PC-3 (cell line): ENCODE measurements around a stretch of chr12.

DNA sequence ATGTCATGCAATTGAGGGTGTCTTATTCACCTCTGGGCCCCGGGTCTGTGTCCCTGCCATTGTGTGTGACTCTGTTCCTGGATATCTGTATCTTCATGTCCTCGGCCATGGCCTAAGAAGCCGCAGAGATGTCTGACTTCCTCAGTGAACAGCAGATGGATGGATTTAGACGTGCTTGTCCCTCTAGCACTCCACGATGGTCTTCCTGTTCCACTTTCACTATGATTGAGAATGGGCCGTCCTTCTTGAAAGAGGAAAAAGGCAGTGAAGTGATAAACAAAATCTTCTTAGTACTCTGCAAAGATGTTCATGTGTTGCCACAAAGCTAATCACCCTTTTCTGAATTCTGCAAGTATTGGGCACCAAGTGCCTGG, 217.4 kb downstream of the SLC41A2 start:
- RAMPAGE, long total RNA: no peak

GRCh38 chr12:104784690-104785019, 173.4 kb downstream of the SLC41A2 start:
- RAMPAGE, long total RNA: no peak

DNA sequence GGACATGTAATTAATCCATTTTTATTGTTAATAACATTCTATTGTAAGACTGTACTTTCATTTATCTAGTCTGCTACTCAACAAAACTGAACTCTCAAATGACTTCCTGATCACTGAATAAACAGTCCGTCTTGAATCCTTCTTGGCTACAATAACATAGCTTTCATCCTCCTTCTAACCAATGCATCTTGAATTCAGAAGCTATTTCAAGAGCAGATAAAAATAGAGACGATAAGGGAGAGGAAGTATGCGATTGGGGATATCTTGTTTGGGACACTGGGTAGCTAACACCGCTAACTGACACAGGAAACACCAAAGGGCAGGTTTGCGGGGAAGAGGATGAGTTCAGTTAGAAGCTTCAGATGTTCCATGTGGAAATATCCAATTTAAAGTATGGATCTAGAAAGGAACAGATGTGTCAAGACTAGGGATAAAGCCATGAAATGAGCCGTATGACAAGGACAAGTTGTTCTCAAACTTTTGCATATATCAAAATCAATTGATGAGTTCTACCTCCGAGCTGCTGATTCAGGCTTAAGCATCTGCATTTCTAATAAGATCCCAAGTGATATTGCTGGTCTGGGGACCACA, 102.4 kb downstream of the SLC41A2 start:
- RAMPAGE, long total RNA: no peak

- RAMPAGE, long total RNA: no peak
Measured at GRCh38 chr12:104858560-104858959, 99.5 kb downstream of the SLC41A2 start.

DNA sequence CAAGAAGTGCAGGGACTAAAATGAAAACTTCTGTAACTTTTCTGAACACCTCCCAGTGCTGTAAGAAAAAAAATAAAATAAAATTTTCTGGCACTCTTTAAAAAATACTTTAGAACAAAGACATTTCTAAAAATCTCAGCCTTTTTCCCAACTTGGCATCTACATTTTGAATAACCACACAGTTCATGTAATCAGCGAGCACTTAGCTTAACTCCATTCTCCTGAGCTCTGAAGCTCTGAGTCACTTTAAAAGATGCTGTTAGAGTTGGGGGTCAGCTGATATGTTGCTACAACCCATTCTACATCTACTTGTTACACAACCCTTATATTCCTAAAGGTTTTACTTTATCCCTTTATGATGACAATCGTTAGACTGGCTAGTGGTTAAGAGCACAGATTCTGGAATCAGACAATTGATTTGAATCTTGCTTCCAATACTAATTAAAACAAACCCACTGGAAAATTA, 48.4 kb downstream of the SLC41A2 start:
- RAMPAGE, long total RNA: no peak

GRCh38 chr12:104944227-104944854, 13.7 kb downstream of the SLC41A2 start:
- RAMPAGE, long total RNA: no peak

DNA sequence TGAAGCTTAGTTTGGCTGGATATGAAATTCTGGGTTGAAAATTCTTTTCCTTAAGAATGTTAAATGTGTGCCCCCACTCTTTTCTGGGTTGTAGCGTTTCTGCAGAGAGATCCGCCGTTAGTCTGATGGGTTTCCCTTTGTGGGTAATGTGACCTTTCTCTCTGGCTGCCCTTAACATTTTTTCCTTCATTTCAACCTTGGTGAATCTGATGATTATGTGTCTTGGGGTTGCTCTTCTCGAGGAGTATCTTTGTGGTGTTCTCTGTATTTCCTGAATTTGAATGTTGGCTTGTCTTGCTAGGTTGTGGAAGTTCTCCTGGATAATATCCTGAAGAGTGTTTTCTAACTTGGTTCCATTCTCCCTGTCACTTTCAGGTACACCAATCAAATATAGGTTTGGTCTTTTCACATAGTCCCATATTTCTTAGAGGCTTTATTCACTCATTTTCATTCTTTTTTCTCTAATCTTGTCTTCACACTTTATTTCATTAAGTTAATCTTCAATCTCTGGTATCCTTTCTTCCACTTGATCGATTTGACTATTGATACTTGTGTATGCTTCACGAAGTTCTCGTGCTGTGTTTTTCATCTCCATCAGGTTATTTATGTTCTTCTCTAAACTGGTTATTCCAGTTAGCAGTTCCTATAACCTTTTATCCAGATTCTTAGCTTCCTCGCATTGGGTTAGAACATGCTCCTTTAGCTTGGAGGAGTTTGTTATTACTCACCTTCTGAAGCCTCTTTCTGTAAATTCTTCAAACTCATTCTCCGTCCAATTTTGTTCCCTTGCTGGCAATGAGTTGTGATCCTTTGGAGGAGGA, 52.3 kb downstream of the APPL2 start:
- RAMPAGE, long total RNA: no peak

DNA sequence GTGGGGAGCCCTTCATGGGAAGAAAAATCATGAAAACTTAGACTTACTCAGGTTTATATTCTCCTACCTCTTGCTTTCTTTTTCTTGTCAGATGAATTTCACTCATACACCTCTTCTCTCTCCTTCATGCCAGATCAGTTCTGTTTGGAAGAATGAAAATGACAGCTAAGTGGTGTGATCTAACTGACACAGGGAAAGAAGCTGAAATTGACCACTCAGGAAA, 3.7 kb upstream of the C12orf75 start:
- RAMPAGE, long total RNA: no peak

GRCh38 chr12:105445477-105445959, 115.0 kb downstream of the C12orf75 start:
- RAMPAGE, long total RNA: no peak

DNA sequence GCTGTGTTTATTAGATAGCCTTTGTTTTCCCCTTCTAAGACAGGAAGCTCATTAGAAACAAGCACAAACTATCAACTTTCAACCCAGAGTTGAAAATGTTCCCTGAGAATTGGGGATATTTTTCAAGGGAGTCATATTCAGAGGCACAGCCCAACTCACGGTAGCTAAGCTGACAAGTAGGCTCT, 155.1 kb downstream of the C12orf75 start:
- RAMPAGE, long total RNA: no peak

GRCh38 chr12:105628083-105628663, 297.7 kb downstream of the C12orf75 start:
- RAMPAGE, long total RNA: no peak

- RAMPAGE, long total RNA: no peak
Measured at GRCh38 chr12:106121925-106122371, 16.8 kb downstream of the NUAK1 start.

GRCh38 chr12:106136238-106137074, 2.3 kb downstream of the NUAK1 start:
- RAMPAGE, long total RNA: no peak

DNA sequence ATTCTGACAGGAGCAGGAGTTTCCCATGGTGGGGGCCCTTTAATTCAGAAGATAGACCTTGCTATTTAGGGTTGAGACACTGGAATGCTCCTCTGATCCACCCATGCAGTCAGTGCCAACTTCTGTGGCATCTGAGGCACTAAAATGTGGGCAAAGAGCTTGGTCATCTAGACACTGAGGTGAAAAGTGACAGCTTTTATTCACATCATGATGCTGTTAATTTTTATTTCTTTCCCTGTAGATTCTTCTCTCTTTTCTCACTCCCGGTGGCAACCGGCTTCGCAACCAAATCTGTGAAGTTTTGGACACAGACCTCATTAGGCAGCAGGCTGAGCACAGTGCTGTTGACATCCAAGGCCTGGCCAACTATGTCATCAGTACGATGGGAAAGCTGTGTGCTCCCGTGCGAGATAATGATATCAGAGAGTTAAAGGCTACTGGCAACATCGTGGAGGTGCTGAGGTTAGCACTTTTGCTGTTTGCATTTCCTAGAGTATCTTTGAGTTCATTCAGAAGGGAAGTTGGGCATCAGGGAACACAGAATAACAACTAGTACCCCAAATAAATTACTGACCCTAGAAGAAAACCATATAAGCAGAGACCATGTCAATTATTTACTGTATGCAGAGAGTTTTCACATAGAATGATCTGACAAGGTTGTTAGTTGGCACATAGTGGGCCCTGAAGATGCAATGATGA, 18.9 kb downstream of the TCP11L2 start:
- RAMPAGE, long total RNA: no peak

- RAMPAGE, long total RNA: no peak
Measured at GRCh38 chr12:106477785-106478017, 105.1 kb upstream of the RFX4 start.

- RAMPAGE, long total RNA: no peak
Measured at GRCh38 chr12:106493539-106494070, 89.2 kb upstream of the RFX4 start.

GRCh38 chr12:106585800-106586358, 3.1 kb downstream of the RFX4 start:
- RAMPAGE, long total RNA: no peak

DNA sequence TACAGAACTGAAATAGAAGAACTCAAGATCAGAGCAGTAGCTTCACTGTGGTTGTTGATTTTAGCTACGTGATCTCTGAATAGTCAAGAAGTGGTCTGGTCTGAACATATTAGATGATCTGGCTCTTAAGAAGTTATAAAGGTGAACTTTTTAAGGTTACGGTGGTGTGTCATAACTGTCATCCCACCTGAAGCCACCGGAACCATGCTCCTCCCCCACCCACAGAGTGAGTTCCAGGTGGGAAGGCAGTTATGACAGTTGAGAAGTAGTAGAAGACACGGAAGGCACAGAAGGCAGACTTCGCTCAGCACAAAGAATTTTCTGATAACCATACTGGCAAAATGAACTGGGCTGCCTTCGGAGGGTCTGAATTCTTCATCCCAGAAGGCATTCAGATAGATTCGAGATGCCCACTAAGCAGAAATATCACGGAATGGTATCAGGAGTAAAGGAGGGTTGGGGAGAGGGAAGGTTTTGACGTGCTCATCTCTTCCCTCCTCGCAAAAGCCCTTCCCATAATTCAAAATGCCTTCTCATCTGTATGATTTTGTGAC, 89.9 kb upstream of the RIC8B start:
- RAMPAGE, long total RNA: no peak

DNA sequence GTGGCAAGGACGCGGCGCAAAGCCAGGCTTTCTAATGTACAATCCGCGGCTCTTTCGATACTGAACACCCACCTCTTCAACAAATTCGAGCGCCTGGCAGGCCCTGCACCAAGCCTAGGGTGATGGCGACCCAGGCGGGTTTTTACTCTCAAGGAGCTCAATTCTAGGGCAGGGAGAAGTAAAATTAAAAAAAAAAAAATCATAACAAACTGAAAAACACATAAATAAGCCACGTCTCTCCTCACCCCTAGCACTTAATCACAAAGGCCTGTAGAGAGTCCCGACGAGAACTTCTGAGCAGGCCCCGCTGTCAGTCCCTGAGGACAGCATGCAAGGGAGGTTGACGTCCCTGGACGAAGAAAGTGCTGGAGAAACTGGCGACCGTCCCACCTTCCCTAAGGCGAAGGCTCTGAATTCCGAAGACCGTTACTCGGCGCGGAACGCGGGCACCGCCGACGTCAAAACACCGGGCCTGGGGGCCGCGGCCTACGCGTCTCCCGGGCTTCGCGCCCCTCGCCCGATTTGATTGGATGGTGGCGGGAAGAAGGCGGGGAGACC, 597 bp upstream of the TMEM263 start:
- RAMPAGE, long total RNA: no peak

DNA sequence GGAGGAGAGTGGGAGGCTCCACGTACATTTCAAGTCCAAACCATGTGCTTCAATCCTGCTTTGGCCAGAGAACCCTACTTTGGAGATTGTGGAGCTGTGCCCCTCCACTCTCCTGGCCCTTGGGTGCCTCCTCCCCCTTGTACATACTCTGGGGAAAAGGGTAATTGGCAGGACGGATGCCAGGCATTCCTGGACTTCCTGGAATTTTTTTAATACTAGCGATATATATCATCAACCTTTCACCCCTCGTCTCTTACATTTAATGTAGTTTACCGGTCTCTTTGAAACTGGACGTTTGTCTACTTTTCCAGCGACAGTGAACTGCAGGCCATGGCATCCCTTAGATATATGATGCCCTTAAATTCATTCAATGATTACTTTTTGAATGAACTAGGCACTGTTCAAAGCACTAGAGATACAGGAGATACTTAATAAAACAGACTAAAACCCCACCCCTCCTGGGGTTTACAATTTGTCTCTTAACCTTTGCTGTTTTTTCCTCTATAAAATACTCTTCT, 834 bp upstream of the CRY1 start:
- RAMPAGE, long total RNA: no peak